CMK (cell line): ENCODE measurements around the genes H2AC13 and H2BC14.

- RRBS, result no CpG with 5 or more reads among the region's 15 CpGs
Observed at GRCh38 chr6:27541532-27542408, 68.9 kb upstream of the ZNF184 start.

DNA sequence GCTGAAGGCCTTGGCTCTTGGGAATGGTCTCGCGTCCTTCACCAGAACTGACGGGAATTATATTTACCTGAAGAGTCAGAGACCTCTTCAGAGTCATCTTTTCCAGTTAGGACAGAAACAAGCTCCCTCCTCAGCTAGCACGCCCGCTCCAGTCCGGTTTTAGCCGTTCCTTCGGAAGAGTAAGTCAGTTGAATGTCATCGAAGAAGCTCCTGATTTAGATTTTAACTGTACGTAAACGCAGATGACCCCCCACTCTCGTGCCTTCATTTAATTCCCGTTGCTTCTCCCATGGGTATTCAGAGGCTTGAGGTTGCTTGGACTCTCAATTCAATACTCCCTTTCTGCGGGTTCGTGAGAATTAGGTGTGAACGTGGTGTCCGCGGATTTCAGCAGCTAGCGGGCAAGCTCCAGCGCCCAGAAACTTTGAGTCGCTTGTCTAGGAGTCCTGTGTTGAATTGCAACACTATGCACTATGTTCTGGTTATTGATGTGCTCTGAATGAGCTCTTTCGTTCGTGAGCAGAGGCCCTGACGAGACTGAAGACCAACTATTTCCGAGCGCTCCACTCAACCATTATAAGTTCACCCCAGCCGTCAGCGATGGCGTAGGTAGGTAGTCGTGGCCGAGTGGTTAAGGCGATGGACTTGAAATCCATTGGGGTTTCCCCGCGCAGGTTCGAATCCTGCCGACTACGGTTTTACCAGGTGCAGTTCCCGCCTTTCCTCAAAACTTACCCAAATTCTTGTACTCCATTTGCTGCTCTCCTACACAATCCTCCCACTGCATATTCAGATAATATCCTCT is 72.4 kb upstream of the ZNF184 start:
- RRBS, result no CpG with 5 or more reads among the region's 38 CpGs

GRCh38 chr6:27602475-27602925 is 129.6 kb upstream of the ZNF184 start:
- RRBS, result no CpG with 5 or more reads among the region's 16 CpGs

DNA sequence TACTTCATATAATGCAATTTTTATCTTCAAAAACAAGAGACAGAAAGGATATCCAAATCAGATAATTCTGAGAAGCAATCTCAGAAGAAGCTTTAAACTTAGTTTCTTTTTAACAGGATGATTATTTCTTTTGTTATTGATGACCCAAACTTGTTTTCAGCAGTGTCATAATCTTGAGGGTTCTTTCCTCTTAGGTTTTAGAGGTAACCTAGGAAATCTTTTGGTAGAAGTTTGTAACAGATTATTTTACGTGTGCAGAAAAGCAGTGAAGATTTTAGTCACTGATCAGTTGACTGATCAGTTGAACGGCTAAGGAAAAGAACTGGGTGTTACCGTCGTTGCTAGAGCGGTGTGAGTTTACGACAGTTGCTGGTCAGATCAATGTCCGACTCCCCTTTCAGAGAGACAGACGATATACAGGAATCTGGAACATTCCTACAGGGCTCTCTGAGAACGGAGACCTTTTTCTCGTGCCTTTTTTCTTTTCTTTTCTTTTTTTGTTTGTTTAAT is 132.0 kb upstream of the ZNF184 start:
- RRBS, result no CpG with 5 or more reads among the region's 10 CpGs

DNA sequence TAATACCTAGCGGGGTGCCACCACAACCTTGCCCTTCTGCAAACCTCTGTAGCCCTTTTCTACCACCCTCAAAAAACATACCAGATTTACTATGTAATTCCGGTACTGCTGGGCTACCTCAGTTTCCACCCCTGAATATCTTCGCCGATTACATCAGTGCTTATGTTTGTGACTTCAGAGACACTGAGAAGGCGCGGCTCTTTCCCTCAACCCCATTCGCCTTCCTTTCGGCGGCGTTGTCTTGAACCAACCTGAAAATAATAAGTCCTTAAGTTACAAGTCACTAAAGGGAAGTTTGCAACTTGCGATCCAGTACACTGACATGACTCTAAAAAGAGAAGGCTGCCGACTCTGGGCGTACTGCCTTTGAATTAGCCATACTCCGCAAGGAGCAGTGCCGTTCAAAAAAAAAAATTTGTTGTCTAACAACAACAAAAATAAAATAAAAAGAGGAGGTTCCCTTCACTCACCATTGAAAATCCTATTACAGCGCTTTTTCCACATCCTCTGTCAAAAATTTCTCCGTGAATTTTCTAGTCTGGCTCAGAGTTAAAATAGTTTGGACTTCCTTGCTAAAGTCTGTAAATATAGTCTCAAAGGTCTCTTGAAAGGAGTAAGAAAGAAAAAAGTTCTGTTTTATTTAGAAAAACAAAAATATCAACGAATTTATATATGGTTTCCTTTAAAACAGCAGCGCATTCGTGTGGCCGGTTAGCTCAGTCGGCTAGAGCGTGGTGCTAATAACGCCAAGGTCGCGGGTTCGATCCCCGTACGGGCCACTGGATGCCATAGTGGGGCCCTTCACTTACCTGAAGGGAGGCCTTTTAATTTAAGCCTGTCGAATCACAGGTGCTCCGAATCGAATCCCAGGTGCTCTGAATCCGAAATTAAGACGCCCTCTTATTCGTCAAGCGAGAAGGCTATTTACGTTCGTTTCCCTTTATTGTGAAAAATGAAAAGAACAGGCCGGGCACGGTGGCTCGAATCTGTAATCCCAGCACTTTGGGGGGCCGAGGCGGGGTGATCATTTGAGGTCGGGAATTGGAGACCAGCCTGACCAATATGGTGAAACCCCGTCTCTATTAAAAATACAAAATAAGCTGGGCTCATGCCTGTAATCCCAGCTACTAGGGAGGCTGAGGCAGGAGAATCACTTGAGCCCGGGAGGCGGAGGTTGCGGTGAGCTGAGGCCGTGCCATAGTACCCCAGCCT is 139.4 kb downstream of the H2BC13 start:
- RRBS, result no CpG with 5 or more reads among the region's 49 CpGs

- RRBS, result 0% methylated on average over 2 of the region's 10 CpGs
Observed at GRCh38 chr6:27752216-27752698, 55.5 kb downstream of the H2BC13 start.

- RRBS, result no CpG with 5 or more reads among the region's 14 CpGs
Observed at GRCh38 chr6:27791078-27791786, 16.5 kb downstream of the H2BC13 start.

- RRBS, result no CpG with 5 or more reads among the region's 19 CpGs
Observed at GRCh38 chr6:27808080-27808351, at the start of gene H2AC13. H2AC13 (plus strand) TSS chr6:27808173.

- RRBS, result no CpG with 5 or more reads among the region's 1 CpG
Observed at GRCh38 chr6:27813213-27813543, 1.4 kb downstream of the H2AC14 start.

DNA sequence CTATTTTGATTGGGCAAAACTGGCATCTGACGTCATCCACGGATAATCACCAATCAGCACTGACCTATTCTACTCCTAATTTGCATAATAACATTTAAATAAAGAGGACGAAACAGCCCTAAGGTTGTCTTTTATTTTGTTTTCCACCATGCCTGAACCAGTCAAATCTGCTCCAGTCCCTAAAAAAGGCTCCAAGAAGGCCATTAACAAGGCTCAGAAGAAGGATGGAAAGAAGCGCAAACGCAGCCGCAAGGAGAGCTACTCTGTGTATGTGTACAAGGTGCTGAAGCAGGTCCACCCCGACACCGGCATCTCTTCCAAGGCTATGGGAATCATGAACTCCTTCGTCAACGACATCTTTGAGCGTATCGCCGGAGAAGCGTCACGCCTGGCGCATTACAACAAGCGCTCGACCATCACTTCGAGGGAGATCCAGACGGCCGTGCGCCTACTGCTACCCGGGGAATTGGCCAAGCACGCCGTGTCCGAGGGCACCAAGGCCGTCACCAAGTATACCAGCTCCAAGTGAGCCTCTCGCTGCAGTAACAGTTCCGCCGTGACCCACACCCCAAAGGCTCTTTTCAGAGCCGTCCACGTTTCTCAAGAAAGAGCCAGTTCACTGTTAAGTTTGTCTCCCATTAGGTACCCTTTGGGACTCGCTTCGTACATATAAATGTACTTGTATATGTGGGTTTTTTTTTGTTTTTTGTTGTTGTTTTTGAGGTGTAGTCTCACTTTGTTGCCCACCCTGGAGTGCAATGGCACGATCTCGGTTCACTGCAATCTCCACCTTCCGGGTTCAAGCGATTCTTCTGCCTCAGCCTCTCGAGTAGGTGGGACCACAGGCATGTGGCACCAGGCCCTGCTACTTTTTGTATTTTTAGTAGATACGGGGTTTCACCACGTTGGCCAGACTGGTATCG is at the start of gene H2BC14:
Gene H2BC14, plus strand, starts transcription at position 127 of the 923 bp plus-strand sequence.
- RRBS, result 20% methylated on average over 9 of the region's 42 CpGs

GRCh38 chr6:27891442-27891860 is 825 bp upstream of the H3C12 start:
- RRBS, result no CpG with 5 or more reads among the region's 2 CpGs

- RRBS, result no CpG with 5 or more reads among the region's 19 CpGs
Observed at GRCh38 chr6:27894850-27895480, 1.7 kb downstream of the H2BC17 start.

- RRBS, result no CpG with 5 or more reads among the region's 42 CpGs
Observed at GRCh38 chr6:27902041-27903523, 9.4 kb downstream of the H2BC17 start.

DNA sequence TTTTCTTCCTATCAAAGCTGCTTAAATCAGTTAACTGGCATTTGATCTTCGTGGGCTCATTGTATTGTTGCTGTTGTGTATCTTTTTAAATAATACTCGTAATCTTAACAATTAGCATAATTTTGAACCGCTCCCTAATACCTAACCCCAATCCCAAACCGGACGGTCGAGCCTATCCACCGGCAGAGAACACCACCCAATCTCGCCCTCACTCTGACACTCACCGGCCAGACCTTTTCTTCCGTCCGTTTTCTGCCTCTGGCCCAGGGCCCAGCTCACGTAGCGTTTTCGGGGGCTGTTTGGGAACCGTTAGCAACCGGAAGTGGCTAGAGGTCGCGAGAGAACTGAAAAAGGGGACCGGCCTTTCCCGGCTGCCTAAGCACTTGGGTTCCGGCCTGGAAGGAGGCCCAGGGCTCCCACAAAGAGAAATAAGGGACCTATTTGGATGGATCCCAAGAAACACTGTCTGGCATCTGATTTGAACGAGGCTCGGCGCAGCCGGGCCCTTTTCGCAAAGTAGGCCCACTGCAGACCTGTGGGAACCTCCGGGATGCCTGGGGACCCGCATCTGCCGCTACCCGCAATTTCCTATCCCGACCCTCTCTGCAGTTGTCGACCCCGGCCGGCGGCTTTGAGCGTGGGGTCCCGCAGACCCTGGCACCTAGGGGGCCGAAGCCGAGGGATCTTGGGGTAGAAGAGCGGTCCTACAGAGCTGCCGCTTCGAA is 5.0 kb upstream of the ZKSCAN8 start:
- RRBS, result 2% methylated on average over 19 of the region's 42 CpGs

- RRBS, result no CpG with 5 or more reads among the region's 2 CpGs
Observed at GRCh38 chr6:28147523-28148180, 6.0 kb downstream of the ZKSCAN8 start.

DNA sequence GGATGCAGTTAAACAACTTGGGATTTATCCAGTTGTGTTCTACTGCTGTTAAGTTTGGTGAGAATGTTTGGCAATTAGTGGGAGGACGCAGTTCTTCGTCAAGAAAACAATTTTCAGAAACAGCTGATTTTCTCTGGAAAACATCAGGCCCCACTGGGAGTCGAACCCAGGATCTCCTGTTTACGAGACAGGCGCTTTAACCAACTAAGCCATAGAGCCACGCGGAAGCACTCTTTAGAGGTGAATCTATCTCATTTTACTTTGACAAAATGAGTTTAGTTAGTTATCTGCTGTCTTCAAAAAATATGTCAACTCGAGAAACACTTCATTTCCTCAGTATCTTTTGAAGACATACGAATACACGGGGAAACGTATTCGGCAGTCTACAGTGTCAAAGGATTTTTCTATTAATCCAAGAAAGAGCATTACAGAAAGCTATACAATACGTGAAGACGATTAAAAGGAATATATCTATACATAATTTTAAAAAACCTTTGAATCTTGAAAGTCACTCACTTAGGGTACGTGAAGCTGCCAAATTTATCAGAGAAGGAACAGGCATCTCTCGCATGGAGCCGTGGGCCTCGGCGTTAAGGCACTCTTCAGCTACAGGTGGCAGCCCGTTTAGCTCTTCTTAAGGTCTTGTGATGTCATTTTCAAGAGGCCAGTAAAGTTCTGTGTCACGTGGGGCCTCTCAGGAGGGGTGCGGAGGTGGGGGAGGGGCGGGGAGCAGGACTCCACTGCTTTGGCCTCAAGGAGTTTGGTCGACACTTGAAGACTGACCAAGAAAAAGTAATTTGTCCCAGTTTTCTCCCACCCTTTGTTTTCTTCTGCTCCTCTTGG is 26.5 kb downstream of the GPX6 start:
- RRBS, result no CpG with 5 or more reads among the region's 24 CpGs

- RRBS, result 96% methylated on average over 17 of the region's 26 CpGs
Observed at GRCh38 chr6:28543585-28544182, 18.0 kb downstream of the GPX5 start.

DNA sequence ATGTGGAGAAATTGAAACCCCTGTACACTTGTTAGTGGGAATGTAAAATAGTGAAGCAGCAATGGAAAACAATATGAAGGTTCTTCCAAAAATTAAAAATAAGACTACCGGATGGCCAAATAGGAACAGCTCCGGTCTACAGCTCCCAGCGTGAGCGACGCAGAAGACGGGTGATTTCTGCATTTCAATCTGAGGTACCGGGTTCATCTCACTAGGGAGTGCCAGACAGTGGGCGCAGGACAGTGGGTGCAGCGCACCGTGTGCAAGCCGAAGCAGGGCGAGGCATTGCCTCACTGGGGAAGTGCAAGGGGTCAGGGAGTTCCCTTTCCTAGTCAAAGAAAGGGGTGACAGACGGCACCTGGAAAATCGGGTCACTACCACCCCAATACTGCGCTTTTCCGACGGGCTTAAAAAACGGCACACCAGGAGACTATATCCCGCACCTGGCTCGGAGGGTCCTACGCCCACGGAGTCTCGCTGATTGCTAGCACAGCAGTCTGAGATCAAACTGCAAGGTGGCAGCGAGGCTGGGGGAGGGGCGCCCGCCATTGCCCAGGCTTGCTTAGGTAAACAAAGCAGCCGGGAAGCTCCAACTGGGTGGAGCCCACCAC is 34.1 kb upstream of the SCAND3 start:
- RRBS, result no CpG with 5 or more reads among the region's 27 CpGs

DNA sequence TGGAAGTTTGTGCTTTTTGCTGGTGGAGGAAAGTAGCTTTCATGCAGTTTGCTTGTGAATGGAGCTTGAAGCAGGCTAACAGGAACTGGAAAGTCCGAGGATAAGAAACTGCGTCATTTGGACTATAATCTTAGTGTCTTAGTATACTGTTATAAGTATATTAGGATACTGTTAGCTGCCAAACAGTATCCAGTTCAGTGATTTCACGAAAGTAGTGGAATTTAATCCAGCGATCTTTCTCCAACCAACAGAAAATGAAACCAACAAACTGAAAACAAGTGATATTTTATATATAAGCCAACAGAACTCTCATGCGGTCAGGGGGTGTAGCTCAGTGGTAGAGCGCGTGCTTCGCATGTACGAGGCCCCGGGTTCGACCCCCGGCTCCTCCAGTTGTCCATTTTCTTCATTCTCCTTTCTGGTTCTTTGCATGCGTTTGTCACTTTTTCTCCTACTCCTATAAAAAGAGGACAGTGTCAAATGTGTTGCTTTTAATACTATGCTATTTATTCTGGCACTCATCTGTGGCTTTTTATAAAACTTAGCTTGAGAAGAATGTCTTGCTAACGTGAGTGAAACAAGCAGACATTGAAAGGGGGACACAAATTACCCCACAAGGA is 142.0 kb upstream of the SCAND3 start:
- RRBS, result no CpG with 5 or more reads among the region's 14 CpGs

DNA sequence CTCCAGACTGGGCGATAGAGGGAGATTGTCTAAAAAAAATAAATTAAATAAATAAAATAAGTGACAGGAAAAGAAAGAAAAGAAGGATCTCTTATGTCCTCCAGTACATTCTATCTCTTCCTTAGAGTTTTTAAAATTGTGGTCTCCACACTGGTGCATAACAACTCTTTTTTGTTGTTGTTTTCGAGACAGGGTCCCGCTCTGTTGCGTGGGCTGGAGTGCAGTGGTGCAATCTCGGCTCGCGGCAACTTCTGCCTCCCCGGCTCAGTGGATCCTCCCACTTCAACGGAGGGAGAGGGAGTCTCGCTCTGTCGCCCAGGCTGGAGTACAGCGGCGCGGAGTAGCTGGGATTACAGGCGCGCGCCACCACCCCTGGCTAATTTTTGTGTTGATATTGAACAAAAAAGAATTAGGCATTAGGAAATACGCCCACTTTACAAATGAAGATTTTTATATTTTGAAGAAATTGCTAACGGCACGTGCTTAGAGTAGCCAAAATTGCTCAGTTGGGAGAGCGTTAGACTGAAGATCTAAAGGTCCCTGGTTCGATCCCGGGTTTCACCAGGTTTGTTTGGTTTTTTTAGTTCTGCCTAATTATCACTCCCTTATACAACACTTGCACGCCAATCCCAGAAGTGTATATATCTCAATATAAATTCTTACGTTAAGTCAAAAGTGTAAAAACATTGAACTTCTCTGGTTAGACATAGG is 159.7 kb downstream of the TRIM27 start:
- RRBS, result no CpG with 5 or more reads among the region's 25 CpGs